PC-3 (cell line): ENCODE measurements around the gene WDR7.

DNA sequence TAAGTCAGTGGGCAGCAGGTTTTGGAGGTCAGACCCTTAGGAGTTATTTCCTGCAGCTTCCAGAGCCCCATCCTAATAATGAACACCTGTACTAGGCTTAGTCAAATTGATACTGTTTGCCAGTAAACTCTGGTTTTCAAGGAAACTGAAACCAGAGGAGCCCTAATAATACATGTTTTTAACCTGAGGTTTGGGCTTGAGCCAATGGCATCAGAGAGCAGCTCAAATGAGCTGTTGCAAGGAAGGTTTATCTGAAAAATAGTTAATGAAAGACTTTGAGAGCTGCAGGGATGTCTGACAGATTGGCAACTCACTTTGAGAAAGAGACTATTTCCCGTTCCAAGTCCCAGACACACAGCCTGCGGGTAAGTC, 54.6 kb downstream of the DCC start:
- RAMPAGE, long total RNA: no peak

GRCh38 chr18:54674678-54675057, 83.6 kb downstream of the DYNAP start:
- RAMPAGE, long total RNA: no peak

DNA sequence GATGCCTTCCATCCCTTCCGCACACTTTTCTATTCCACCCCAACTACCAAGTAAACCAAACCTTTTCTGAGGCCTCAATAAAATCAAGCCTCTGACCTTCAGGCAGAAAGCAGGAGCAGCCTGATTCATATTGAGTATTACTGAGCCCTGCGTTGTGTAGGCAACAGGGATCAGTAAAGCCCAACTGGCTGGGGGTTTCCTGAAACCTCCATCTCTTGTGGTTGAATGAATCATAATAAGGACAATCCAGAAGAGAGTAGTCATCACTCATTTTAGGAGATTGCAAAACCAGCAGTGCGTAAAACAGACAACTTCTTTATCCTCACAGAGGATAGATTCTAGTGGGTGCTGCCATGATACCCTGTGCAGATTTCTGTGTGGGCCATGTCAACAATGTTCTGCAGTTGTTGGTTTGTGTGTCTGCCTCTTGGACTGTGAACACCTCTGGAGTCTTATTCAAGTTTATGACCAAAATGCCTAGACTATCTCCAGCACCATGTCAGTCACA, 52.0 kb upstream of the RAB27B start:
- RAMPAGE, long total RNA: no peak

GRCh38 chr18:54958490-54959076, 678 bp downstream of the CCDC68 start:
- RAMPAGE, long total RNA: no peak

GRCh38 chr18:55326082-55326481, 261.9 kb downstream of the TCF4 start:
- RAMPAGE, long total RNA: no peak

- RAMPAGE, long total RNA: no peak
Measured at GRCh38 chr18:55451981-55452435, 136.0 kb downstream of the TCF4 start.

GRCh38 chr18:55720818-55721411, 132.9 kb upstream of the TCF4 start:
- RAMPAGE, long total RNA: no peak

DNA sequence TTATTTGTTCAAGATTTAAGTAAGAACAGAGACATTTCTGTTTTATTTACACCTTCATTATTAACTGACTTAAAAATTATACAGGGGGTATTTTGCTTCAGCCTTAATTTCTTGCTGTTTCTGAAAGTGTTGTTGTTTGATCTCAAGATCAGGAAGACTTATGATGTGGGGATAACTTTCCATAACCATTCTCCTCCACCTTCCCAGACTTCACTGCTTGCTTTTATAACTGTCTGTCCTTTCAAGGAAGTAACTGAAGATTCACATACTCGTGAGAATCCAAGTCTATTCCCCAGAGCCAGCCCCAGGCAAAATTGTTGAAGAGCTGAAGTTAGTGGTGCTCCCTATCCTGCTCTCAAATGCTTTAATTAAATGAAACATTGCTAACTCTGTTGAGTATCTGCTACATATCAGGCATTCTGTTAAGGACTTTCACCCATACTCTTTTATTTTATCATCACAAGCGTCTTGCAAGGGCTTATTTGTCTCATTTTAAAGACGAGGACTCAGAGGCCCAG, 189.6 kb upstream of the TCF4 start:
- RAMPAGE, long total RNA: no peak

DNA sequence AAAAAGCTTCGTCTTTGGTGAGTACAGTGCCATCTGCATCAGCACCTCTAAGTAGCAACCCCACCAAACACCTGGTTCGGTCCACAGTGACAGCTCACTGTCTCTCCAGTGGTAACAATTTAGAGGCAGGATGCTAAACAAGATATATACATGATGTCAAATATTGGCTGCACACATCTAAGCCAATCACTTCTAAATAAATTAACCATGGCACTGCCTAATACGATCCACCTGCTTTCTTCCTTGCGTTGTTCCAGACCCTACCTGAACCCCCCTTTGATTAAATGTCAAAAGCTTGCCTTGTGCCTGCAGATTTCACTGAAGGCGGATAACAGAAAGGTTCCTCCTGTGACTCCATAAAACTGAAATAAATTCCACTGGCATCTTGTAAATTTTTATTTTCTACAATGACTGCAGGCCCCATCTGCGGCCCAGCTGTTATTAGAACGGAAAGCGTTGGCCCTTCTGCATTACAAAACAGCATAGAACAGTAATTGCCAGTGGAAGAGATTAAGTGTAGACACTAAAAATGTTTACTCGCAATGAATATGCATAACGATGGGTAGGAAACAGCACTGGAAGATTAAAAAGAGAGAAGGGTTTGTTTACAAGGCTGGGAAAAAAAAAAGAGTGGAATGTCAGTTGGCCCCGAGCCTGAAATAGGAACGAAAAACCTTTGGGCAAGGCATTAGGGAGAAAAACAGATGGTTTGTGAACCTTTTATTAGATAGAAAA, 275.7 kb upstream of the TCF4 start:
- RAMPAGE, long total RNA: no peak

- RAMPAGE, long total RNA: no peak
Measured at GRCh38 chr18:55997825-55998610, 410.0 kb upstream of the TCF4 start.

- RAMPAGE, long total RNA: no peak
Measured at GRCh38 chr18:56083784-56084430, 495.9 kb upstream of the TCF4 start.

DNA sequence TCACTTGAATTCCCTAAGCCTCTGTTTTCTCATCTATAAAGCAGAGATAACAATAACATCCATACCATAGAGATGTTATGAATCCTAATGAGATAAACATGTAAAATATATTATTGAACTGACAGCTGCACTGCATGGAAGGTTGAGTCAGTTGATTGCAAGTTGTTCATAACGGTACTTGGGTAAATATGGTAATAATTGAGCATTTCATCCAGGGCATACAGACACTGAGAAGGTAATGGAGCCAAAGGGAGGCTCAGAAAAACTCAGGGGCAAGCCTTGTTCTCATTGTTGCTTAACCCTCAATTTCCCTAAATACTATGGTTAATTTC, 269.2 kb downstream of the TXNL1 start:
- RAMPAGE, long total RNA: no peak

GRCh38 chr18:56650820-56651815, at the start of gene WDR7:
WDR7 (plus strand) TSS chr18:56651359.
- RAMPAGE, long total RNA: no peak

GRCh38 chr18:56869135-56869560, 218.0 kb downstream of the WDR7 start:
- RAMPAGE, long total RNA: no peak

GRCh38 chr18:57555249-57555540, 31.3 kb downstream of the FECH start:
- RAMPAGE, long total RNA: no peak

- RAMPAGE, long total RNA: no peak
Measured at GRCh38 chr18:57662371-57662728, 40.7 kb upstream of the NARS1 start.

DNA sequence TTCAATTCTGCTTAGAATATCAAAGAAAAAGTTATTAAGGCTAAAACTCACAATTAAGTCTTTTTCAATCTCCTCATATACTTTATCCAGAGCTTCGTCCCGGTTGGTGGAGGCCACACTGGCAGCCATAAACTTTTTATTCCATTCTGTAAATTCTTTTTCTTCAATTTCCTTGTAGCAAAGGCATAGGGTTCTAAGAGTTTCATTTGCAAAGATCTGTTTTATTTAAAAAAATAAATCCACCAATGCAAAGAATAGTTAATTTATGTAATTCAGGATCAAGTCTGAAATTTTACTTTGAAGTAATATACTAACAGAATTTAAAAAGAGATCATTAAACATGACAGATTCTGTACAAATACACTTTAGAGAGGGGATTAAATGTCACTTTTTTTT, 47.6 kb upstream of the NARS1 start:
- RAMPAGE, long total RNA: no peak

DNA sequence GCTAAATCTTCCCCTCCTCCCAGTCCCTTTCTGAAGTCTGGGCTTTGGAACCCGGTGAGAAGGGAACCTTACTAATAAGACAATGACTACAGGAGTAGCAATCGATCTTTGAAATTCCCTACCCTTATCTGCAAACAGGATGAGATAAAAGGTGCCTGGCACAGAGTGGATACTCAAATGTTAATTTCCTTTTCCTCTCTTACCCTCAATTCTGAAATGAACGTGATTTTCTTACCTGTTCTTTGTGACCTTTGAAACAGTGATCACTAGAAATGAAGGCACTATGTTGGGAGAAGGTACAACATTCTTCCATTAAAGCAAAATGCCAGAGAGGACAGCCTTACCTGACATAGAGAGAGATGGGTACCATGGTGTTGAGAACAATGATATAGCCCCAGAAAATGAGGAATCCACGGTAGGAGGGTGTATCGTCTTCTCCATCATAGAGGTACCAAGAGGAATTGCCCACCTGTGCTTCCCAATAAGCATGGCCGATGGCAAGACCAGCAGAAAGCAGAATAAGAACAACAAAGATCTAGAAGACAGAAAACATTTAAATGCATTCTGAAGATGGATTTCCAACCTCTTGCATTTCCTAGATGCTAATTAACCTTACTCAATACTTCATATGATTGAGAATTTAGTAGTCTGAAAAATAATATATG, 70.0 kb upstream of the NARS1 start:
- RAMPAGE, long total RNA: no peak

- RAMPAGE, long total RNA: no peak
Measured at GRCh38 chr18:57775910-57776321, 27.2 kb downstream of the ATP8B1 start.

- RAMPAGE, long total RNA: no peak
Measured at GRCh38 chr18:57801060-57801631, 2.0 kb downstream of the ATP8B1 start.